ENCODE measurements around a stretch of chr2.

DNA sequence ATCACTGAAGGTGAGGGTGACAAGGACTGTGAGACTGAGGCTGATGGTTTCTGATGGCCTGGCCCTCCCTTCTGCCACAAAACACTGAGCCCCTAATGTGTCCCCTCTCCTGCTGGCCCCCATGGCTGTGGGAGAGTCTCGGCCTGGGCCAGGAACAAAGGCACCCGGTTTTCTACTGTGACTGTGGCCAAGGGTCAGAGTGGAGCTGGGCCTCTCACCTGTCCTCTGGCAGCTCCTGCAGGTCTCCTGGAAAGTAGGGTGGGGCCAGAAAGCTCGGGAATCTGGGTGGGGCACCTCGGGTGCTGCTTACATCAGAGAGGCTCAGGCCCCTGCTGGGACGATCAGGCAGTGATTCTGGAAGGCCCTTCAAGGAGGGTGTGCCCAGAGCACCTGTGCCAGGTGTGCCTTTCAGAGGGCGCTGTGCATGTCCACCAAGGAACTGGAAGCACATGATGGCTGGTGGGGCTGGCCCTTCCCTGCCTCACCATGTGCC is 43.9 kb downstream of the ATP6V1C2 start:
- PRO-cap = no peak
- RAMPAGE, long total RNA = no peak

GRCh38 chr2:10784729-10785284 is 27.8 kb downstream of the PDIA6 start:
- PRO-cap = no peak
- RAMPAGE, long total RNA = no peak

GRCh38 chr2:10810661-10811241 is 1.8 kb downstream of the PDIA6 start:
- PRO-cap = no peak
- RAMPAGE, long total RNA = no peak

- PRO-cap = no peak
- RAMPAGE, long total RNA = no peak
These were observed 31.2 kb upstream of the KCNF1 start for GRCh38 chr2:10880565-10880999.

DNA sequence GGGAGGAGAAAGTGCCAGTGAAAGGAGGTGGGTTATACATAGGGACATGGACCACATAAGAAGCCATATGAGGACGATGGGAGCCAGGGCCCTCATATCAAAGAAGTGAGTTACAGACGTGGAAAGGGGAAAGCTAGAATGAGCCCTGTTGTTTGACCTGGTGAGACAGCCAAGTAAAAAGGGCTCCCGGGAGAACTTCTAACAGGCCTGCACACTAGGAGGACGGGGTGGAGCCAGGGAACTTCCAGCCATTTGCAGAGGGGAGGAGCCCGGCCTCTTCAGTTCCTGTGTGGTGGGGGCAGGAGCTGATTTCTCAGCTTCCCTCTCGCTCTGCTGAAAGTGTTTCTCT is 61.7 kb upstream of the C2orf50 start:
- PRO-cap = no peak
- RAMPAGE, long total RNA = no peak

GRCh38 chr2:11131938-11132550 is 884 bp upstream of the C2orf50 start:
- PRO-cap = no peak
- RAMPAGE, long total RNA = no peak

DNA sequence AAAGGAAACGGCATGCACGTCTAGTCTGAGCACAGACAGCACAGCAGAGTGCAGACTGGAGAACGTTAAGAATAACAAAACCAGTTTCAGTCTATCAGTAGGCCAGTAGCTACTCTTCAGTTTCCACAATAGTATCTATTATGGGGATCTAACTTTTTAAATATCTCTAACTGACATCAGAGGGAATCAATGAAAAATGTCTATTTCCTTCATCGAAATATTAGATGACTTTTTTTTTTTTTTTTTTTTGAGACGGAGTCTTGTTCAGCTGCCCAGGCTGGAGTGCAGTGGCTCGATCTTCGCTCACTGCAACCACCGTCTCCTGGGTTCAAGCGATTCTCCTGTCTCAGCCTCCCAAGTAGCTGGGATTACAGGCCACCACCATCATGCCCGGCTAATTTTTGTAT is 26.1 kb downstream of the SLC66A3 start:
- PRO-cap = no peak
- RAMPAGE, long total RNA = no peak

GRCh38 chr2:11307663-11308021 is 36.8 kb downstream of the ROCK2 start:
- PRO-cap = no peak
- RAMPAGE, long total RNA = no peak

DNA sequence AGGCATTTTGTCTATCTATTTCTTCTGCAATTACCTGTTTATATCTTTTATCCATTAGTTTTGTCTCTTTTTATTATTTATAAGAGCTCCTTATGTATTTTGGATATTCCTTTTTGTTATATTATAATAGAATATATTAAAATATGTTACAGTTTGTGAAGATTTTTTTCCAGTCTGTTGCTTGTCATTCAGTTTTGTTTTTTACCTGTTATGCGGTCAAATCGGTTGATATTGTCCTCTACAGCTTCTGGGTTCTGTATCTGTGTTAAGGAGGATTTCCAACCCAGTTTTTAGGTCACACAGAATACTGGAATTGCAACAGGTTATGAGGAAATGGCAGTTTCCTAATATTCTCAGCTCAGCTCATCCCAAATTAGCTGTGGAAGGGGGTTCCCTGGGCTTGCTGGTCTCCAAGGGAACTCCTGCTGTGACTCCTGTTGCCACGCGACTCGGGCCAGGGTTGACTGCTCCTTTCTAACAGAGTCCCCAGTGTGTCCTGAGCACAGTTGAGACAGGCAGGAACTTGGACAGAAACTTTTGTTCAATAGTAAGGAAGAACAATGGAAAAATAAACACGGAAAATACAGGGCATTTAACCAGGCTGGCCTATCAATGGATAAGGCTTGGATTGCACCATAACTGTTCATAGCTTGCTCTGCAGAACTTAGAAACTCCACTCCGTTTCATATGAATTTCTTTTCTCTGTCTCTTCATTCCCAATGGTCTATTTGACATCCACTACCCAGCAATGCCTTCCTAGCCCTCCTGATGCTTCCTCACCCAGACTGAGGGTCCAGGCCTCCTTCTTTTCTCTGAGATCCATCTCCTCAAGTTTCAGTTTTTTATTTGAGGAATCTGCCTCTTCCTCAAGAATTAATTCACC is 3.8 kb upstream of the ROCK2 start:
- PRO-cap = no peak
- RAMPAGE, long total RNA = no peak

DNA sequence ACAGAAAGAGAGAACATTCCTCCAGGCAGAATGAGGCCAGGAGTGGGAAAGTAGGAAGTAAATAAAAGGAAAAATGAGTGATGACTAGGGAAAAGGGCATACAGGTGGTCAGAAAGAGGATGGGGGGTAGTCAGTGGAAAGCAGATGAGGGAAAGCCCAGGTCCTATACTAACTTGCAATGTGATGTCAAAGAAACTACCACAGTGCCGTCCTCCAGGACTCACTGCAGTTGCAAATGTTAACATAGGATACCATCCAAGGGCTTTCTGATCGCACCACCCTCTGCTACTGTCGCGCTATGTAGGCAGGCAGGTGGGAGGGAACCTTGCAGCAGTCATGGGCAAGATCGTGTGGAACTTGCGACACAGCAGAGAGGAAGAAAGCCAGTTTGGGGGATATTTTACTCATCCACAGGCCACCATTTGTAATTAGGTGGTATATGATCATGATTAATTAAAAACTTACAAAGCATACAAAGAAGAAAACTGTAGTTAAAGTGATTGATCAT is 8.3 kb upstream of the ROCK2 start:
- PRO-cap = no peak
- RAMPAGE, long total RNA = no peak

DNA sequence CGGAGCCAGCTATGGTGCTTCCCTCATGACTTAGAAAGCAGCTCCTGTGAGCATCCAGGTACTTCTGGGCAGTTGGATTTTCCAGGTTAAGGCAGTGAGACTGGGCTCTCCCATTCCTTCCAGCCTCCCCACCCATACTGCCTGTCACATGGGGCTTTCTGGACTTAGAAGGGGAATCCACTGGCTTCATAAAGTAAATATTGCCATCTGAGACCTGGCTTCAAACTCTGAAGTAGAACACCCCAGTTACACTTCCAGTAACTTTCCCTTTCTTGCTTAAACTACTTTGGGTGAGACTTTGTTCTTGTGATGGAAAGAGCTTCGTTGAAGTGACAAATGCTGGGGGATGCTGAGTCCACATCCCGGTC is 31.4 kb upstream of the ROCK2 start:
- PRO-cap = no peak
- RAMPAGE, long total RNA = no peak

- PRO-cap = no peak
- RAMPAGE, long total RNA = no peak
These were observed 45.0 kb upstream of the ROCK2 start for GRCh38 chr2:11389446-11389819.

DNA sequence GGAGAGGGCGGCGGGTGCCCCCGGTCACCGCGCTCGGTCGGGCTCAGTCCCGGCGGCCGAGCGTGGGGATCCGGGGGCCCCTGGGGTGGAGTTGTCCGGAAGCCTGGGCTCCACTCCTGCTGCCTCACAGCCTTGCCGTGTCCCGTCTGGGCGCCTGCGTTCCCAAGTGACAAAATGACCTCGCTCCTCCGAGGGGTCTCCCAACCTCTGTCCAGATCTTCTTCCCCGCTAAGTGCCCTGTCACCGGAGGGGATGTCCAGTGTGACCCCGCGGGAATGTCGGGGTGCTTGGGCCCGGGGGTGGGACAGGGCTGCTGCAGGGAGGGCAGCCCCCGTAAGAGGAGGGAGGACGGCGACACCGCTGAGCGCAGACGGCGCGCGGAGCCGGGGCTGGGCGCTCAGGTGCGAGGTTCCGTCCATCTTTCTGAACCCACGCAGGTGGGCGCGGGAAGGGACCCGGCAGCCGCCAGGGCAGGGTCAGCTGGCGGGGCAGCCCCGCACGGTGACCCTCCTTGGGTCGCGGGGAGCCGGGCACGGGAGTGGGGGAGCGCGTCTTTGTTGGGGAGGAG is 16.1 kb upstream of the E2F6 start:
- PRO-cap = no peak
- RAMPAGE, long total RNA = no peak

- PRO-cap = no peak
- RAMPAGE, long total RNA = no peak
These were observed 9.2 kb upstream of the GREB1 start for GRCh38 chr2:11524382-11525226.

GRCh38 chr2:11726222-11726971 is 20.0 kb upstream of the LPIN1 start:
- PRO-cap = no peak
- RAMPAGE, long total RNA = no peak

DNA sequence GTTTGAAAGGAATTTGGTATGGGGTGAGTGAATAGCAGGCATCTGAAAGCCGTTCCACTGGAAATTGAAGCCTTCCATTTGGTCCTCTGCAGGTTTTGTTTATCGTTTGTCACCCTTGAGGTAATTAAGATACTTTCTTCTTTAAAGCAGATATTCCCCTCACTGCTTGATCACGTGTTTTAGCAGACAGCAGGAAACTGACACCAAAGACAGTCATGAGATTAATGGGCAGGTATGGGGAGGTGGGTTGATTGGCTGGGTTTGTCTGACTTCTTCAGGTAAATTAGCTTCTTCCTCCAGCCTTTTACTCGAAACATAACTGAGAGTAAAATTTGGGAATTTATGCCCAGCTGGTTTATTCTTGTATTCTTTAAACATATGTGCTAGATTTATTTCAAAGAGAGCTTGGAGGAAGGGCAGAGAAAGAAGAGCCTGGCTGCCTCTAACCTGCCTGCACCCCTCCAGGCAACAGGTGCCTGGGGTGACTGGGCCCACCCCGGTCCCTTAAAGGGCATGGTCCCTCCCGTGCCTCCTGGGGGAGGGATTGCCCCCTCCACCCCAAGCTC is 10.8 kb downstream of the LPIN1 start:
- PRO-cap = no peak
- RAMPAGE, long total RNA = no peak

- PRO-cap = no peak
- RAMPAGE, long total RNA = no peak
These were observed 298.4 kb downstream of the LPIN1 start for GRCh38 chr2:12044856-12045221.

GRCh38 chr2:12604393-12604823 is 112.3 kb upstream of the TRIB2 start:
- PRO-cap = no peak
- RAMPAGE, long total RNA = no peak

DNA sequence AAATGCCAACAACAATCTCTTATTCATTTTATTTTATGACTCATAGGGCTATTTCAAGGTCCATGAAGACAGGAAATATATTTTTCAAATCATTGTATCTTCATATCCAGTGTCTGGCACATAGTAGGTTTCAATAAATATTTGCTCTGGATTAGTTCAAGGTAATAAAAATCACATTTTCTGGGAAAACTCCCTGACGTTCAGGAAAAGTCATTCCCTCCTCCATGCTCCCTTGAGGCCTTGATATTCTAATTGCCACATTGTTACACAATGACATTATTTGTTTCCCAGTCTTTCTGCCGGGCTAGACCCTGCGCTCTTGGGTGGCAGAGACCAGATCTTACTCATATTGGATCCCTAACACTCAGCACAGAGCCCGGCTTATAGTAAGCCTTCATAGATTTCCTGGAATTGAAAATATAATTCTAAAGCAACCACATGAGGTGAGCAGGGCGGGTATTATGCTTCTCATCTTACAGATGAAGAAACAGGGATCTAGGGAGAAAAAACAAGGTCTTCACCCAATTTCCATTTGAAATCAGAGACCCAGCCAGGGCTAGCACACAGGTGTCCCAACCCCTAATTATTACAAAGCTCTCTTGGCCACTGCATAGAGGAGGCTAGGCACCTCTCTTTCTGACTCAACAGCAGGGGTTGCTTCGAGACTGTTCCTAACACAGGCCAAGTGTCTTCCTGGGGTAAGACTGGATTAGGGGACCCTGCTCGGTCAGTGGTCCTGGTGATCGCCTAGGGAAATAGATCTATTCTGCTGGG is 1.8 kb upstream of the TRIB2 start:
- PRO-cap = no peak
- RAMPAGE, long total RNA = no peak

- PRO-cap = no peak
- RAMPAGE, long total RNA = no peak
These were observed 3.7 kb downstream of the TRIB2 start for GRCh38 chr2:12720115-12721122.

Data from spinal cord (tissue), 3 donors.